ENCODE measurements around a stretch of chr15.

DNA sequence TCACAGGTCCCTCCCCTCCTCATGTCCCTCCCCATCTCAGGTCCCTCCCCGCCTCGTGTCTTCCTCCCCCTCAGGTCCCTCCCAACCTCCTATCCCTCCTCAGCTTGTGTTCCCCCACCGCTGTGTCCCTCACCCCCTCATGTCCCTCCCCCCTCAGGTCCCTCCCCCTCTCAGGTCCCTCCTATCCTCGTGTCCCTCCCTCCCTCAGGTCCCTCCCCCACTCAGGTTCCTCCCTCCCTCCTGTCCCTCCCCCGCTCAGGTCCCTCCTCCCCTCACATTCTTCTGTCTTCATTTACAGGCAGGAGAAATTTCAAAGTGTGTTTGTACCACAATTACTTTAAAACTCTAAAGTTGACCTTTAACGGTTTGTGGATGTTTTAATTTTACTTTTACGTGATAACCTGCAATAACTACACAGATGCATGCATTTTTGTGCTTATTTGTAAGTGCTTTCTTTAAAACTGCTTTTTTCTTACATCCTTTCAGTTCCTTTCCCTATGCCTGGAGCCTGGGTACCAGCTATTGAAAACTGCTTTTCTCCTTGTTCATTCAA is 51.9 kb upstream of the CGNL1 start:
- PRO-cap: no peak

DNA sequence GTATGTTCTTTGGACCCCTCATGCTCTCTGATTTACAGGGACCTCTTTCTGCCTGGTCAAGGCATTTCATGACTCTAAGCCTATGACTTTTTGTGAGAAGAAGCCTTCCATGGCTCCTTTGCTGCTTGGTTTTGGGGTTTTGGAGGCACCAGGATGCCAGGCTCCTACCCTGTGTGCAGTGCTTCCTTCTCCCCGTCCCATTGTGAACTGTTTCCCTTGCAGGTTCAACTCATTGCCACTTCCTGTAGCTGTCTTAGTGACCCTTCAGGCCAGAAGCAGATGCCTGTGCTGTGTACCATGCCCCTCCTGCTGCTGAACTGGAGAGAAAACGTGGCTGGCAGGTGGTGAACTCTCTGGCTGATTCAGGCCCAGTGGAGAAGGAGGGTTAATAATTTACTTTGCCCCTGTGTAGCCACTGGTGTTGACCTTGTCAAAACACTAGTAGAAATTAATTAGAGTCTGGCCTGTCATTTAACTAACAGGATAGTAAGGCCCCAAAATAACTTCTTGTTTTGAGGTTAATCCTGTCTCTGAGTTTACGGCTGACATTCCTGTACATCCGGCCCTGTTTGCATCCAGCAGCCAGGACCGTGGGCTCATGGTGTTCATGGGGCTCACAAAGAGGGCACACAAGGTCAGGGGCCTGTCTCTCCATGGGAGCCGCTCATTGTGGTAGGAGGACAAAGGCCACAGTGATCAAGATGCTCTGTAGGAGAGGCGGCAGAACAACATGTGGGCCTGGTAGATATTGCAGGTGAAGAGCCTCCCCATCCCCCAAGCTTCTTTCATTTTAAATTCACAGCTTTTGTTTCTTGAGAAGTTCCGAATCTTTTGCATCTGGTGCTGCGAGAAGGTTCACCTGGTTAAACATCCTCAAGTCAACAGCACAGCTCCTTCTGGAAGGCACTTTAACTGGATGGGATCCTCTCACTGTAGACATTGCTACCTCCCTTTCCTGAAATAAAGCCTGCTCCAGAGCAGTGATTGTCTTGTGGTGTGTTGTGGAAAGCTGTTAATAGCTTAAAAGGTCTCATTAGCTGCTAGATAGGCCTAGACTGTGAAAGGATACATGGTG is 101.6 kb downstream of the CGNL1 start:
- PRO-cap: no peak

DNA sequence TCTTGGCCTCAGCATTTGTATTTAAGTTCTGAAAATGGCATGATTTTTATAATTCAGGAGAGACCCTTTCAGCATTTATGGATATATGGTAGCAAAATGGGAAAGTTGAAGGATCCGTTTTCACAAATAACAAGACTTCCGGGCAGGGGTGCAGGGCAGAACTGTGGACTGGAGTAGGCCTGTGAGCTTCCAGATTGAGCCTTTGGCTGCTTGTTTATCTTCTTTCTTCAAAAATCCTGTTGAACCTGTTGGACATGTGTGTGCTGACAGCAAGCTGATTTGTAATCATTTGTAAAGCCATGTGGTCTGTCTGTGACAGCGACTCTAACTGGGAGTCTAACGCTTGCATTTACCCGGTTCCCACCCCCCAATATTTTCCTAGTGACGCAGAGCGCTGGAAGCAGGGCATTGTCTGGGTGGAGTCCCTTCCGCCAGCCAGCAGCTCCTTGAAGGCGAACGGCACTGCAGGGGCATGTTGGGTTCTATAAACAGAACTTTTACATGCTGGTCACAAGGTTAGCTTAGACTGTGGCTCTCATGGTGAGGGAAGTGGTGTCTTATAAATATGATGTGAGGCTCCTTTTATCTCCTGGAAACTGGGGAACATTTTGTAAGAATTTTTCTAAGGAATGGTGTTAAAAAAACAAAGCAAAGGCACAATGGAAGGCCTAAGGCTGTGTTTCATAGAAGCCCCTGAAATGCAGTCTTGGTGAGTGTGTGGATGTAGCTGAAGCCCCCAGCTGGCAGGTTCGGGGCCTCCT is 85.7 kb upstream of the MYZAP start:
- PRO-cap: no peak

DNA sequence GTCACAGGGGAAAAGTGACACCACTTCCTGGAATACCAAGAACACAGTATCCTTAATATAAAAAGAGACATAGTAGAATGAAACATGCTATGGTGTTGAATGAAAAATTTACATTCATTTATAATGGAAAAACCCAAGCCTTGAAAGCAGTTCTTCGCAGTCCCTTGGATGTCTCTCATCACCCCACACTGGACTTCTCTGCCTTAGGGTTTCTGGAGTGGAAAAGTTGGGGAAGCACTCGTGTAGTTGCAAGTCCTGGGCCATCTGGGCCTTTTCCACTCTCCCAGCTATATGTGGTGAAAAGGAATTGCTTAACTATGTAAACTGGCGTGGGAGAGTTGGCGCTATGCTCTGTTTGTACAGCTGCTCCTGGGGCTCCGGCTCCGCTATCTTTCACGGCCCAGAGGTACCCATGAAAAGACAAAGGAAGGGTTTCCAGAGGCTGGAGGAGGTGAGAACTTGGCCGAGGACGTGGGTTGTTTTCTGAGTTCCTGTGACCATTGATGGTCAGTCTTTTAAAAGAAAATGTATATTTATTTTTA is 81.1 kb upstream of the MYZAP start:
- PRO-cap: no peak

DNA sequence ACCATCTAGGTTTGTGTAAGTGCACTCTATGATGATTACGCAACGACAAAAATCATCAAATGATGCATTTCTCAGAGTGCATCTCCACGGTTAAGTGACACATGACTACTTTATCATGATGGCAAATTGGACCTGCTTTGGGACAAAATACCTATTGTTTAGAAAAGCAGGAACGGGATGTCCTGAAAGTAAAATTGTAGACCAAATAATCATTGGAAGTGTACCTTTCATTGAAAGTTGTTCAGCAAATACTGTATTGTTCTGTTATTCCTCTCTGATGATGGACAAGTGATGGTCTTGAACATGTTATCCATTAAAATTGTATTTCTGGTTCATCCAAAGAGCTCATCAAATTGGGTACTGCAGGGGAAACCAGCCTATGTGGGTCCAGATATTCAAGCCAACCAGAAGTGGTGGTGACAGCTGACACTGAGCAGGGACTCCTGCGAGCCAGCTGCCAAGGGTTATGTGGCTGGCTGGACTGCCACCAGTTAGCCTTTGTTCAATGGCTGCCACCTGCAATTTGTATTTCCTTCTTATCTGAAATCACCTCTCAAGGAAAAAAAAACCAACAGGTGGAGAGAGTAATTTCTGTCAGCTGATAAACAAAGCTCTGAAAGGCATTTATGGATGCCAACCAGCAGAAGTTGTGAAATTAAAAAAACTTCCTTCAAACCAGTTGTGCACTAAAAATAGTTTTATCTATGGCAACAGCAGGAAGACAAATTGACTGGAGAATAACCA is 3.1 kb downstream of the MYZAP start:
- PRO-cap: no peak

GRCh38 chr15:57633402-57633952 is 41.8 kb downstream of the MYZAP start:
- PRO-cap: no peak

GRCh38 chr15:57747164-57747614 is 40.7 kb downstream of the POLR2M start:
- PRO-cap: no peak

- PRO-cap: no peak
Observed at GRCh38 chr15:57823255-57823907, 116.9 kb downstream of the POLR2M start.

- PRO-cap: no peak
Observed at GRCh38 chr15:57922744-57923131, 142.8 kb downstream of the ALDH1A2 start.

GRCh38 chr15:58518553-58519154 is 86.9 kb downstream of the LIPC start:
- PRO-cap: bidirectional peak, plus-strand start at chr15:58518891, minus-strand start at chr15:58518768

DNA sequence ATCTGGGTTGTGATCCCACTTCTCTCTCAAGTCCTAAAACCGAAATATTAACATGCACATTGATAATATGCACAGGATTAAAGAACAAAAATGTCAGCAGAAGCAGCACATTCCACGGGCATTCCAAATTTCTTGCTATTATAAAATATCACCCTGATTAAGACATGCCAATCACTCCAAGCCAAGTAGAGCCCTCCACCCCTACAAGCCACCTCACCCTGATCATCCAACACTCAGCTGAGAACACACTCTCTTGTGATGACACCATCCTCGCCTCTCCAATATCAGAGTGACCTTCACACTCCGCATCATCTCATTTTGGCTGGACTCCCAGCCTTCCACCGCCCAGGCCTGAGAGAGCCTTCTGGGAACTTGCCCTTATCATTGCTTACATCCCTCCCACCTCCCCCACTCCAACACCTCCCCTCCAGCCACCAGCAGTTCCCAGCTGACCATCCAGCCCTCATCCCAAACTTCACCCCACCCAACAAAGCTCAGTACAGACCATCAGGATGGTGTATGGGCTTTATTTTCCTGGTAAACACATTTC is 114.8 kb downstream of the LIPC start:
- PRO-cap: no peak

DNA sequence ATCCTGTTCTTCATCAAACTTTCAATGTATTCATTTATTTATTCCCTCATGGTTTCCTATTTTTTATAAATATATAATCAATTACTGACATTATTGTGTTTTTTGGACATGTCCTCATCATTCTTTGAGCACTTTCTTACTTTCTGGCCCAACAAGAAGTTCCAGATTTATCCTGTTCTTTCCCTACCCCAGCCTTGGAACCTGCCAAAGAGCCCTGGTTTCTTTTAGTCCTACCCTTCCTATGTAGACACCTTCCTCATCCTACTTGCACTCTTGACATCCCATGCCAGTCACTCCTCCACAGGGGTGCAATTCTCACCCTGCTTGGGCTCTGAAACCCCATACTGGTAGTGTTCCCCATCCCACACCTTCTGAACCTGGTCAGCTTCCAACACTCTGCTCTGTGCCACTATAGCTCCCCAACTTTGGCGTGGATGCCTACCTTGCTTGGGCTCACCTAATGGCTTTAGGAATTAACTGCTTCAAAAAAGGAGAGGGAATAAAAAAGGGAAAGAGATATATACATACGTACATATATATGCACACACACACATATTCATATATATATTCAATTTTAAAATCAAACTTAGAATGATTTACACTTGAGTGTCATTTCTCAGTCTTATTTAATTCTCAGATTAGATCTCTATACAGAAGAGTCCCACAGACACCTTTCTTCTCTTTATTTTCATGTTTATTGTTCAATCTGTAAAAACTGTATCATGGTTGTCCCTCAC is 147.3 kb downstream of the ADAM10 start:
- PRO-cap: no peak

DNA sequence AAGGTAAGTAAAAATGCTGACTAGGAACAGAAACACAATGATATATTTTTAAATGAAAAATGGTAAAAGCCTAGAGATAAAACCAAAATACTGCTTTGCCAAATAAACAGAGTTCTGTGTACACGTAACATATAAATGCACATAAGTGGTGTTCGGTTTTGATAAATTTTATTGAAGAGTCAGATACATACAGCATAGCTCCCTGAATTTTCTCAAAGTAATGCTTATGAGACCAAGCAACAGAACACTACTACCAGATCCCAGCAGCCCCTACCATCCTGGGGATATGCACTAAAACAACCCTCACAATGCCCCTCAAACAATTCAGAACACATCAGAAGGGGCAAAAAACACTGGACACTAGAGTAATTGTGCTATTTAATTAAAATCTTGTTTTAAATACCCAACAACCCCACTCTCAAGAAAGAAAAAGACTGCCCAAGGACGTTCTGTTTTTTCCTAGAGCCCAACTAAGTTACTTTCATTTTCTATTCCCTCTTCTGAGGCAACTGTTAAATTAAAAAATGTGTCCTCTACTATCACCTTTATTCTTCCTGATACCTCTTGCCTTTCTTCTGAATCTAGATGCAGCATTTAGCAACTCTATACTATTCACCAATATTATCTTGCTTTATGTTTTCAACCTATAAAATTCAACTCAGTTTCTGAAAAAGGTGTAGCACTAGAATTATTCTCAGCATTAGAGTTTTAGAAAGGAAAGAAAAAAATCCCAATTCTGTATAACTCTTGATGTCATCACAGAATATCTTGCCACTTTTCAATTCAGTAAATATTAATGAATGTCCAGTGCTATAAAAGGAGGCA is 120.9 kb downstream of the ADAM10 start:
- PRO-cap: no peak

GRCh38 chr15:58833404-58834307 is 62.6 kb downstream of the MINDY2 start:
- PRO-cap: no peak

DNA sequence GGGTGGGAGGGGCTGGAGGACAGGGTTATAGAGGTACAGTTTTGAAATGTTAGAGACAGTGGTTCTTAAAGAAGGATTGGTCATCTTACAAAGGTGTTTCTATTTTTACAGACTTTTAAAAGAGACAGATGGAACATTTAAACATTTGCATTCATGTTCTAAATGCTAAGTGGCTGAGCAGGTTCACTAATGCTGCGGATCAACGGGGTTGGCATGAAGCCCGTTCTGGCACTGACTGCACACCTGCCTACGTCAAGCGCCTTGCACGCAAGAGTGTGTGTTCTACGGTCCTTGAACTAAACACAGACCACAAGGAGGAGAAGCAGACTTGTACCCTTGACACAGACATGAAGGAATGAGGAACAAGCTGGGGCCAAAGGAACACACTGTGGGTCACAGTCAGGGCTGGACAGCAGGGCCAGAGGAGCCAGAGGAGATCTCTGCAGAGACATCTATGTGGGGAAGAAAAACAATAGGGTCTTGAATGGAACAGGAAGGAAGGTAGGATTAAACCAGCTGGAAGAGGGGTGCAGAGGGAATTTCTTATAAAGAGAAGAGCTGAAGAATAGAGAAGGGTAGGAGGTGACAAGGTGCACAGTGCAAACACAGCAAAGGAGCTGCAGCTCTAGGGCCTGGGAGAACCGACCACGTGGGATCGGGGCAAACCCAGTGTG is 47.9 kb upstream of the LDHAL6B start:
- PRO-cap: no peak

DNA sequence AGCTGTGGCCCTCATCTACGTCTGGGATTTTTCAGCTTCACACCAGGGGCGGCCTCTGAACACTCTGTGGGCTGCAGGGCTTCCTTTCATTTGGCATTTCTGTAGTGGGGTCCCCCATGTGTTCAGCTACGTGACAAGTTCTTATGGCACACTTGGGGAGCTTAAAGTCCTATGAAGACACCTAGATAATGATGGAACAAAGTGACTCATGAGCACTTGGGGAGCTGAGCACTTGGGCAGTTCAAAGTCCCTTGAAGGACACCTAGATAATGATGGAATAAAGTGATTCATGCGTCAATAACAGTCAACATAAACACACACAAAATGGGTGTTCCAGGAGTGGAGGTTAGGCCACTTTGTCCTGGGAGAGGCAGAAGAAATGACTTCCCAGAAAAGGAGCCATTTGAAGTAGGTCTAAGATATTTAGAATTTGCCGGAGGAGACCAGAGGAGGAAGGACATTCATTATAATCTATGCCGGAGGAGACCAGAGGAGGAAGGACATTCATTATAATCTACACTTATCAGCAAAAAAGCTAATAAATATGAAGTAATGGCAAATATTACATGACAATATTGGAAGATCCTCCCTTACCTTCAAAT is 66.6 kb downstream of the LDHAL6B start:
- PRO-cap: no peak

DNA sequence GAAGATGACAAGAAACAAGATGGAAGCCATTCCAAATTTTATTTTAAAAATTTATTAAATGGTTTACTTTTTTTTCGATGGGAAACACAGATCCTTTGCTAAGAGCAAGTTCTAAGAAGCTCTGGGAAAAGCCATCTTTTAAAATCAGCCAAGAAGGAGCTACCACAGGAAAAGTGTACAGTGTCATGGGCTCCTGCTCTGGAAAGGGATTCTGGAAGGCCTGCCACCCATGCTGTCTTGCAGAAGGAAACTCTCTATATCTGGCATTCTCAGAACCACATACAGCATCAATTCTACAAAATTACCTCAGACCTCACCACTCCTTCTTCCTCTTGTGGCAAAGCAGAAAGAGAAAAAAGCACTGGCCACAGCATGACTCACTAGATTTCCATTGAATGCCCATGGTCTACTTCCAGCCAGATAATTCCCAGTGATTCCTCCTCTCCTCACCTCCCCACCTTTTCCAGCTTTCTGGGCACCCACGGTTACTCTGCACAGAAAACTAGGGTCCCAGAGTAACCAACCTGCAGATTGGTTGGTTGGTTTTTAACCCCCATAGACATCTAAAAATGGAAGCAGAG is 67.4 kb downstream of the LDHAL6B start:
- PRO-cap: bidirectional peak, plus-strand start at position 383 of the sequence, minus-strand start at position 262 of the sequence

DNA sequence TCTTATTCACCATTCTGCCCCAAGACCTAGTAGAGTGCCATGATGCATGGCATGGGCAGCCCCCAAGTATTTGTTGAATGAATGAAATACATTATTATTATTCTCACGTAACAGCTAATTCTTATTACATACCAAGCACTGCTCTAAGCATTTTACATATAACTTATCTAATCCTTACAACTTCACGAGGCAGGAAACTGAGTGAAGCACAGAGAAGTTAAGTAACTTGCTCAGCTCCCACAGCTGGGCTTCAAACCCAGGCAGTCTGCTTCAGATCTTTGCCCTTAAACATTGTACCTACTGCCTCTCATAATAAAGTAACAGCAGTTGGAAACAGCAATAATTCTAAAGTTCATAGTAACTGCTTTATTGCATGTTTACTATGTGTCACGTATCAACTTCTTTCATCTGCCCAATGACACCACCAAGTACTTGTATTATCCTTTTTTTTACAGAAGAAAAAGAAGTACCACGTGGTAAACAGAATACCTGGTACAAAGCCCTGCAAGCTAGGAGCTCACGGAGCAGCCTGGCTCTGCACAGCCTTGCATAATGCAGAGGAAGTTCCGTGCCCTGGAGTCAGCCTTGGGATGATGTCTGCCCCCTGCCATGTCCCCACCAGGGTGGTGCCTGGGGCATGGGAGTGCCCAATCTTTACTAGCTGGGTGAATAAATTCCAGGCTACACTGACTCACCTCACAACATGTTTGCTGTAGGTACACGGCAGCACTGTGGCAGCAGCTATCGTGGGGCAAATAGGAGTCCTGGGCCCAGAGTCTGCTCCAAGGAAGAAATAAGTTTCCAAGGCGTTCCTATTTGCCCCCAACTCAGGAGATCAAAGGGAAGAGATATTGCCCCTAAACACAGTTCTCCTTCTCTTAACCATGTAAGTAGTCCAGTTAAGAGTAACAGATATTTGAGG is 77.1 kb downstream of the LDHAL6B start:
- PRO-cap: no peak

GRCh38 chr15:59555627-59556120 is 55.9 kb upstream of the GCNT3 start:
- PRO-cap: no peak

DNA sequence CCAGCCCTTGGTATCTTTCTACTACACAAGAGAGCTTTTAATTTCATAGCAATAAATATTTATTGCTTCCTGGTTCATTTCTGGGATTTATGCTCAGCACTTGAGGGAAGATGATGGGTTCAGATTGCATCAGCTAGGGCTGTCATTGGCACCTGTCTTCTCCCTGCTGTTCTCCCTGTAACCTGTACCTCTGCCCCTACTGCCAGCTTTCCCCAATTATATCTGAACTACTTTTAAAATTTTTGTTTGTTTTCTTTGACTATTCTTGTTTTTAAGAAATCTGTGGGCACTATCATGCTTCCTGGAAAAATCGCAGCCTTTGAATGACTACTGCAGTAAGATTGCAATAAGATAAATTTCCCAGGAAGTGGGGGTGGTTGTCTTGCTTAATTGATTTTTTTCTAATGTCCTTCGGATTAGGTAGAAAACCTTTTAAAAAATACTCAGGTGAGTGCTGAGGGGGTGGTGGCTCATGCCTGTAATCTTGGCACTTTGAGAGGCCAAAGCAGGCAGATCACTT is 24.2 kb upstream of the GCNT3 start:
- PRO-cap: no peak